HGPS cell (cell line): ENCODE measurements around the gene LRPPRC.

DNA sequence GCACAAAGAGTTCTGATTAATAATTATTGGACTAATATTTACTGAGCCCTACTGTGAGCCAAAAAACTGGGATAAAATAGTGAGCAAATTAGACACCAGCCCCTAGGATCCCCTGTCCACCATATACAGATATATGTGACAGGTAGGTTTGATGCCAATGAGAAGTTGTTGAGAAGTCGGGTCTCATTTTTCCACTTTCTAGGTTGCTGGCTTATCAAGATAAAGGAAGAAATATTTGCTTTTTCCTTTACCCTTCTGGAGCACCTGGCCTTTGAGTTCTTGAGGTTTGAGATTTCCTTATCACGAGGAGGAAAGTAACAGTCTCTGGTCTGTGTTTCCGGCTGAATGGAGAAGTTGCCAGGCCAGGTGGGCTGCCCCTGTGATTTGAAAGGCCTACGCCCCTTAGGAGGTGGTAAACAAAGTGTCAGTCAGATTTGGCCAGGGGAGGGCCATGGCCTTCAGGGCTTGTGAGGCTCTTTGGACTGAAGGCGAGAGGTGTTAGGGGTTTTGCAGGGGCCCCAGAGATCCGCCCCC lies 156.7 kb upstream of the HAAO start:
- RRBS: no CpG with 5 or more reads among the region's 6 CpGs

DNA sequence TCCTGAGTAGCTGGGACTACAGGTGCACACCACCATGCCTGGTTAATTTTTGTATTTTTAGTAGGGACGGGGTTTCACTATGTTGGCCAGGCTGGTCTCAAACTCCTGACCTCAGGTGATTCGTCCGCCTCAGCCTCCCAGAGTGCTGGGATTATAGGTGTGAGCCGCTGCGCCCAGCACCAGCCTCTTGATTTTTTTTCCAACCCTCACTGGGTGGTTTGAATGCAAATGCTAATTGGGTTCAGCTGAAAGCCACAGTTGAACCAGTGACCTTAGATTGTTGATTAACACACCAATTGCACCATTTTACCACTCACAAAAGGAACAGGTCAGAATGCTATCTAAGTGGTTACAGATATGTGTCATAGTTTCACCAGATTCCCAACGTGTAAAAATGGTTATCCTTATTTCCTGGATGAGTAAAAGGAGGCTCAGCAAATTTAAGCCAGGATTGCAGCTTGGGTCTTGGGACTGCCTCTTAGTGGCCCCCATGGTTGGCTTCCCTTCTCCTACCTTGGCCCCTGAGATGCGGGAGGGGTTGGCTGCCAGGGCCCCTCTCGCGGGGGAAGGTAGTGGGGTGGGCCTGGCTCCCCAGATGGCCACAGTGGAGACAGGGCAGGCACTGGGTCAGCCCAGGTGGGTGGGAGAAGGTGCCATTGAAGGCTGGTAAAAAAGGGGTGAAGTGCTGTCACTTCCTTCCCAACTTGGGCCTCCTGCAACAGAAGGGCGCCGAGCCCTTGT lies 164.8 kb upstream of the HAAO start:
- RRBS: no CpG with 5 or more reads among the region's 11 CpGs

GRCh38 chr2:43018034-43018658 lies 208.3 kb downstream of the ZFP36L2 start:
- RRBS: no CpG with 5 or more reads among the region's 8 CpGs

DNA sequence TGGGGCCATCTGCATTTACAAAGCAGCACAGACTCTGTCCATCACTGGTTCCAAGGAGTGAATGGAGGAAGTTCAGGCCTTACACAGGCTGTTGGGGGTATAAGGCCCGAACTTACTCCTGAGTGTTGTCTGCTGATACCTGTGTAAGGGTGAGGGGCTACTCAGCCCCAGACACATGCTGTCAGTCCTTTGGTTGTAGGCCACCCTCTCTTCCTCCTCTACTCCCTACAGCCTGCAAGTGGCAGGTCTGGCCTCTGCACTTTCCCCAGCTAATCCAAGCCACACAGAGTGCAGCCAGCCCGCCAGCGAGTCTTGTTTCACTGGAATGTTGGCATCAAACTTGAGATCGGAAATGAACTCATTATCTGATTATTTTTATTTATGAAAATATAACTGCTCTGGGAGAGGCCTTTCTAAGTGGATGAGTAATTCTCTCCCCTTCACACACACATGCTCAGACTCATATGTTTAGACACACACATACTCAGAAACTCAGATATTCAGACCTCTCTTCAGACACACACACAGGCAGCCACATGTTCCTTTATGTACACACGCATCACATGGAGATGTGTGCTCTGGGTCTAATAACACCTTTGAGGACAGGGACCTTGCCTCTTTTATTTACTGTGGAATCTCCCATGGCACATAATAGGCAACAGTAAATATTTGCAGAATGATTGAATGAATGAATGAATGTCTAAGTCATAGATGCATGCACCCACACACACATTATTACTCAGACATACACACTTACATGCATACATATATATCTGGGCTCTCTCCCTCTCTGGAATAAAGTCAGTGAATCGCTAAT lies 151.3 kb downstream of the ZFP36L2 start:
- RRBS: no CpG with 5 or more reads among the region's 6 CpGs

- RRBS: no CpG with 5 or more reads among the region's 7 CpGs
Observed at GRCh38 chr2:43084057-43084510, 142.3 kb downstream of the ZFP36L2 start.

GRCh38 chr2:43134363-43134968 lies 91.9 kb downstream of the ZFP36L2 start:
- RRBS: no CpG with 5 or more reads among the region's 20 CpGs

DNA sequence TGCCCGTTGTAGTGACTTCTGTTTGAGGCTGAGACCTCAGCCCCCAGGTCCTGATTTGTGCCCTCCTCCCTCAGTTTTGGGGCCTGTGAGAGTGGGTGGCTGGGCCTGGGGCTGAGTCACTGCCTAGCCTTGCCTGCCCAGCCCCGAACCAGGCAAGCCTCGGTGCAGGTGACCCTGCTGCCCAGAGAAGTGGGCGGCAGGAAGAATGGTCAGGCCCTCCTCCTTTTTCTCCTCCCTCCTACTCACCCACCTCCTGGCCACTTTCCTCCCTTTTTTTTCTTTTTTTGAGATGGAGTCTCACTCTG lies 66.6 kb downstream of the ZFP36L2 start:
- RRBS: no CpG with 5 or more reads among the region's 4 CpGs

GRCh38 chr2:43207347-43208020 lies 18.9 kb downstream of the ZFP36L2 start:
- RRBS: no CpG with 5 or more reads among the region's 4 CpGs

DNA sequence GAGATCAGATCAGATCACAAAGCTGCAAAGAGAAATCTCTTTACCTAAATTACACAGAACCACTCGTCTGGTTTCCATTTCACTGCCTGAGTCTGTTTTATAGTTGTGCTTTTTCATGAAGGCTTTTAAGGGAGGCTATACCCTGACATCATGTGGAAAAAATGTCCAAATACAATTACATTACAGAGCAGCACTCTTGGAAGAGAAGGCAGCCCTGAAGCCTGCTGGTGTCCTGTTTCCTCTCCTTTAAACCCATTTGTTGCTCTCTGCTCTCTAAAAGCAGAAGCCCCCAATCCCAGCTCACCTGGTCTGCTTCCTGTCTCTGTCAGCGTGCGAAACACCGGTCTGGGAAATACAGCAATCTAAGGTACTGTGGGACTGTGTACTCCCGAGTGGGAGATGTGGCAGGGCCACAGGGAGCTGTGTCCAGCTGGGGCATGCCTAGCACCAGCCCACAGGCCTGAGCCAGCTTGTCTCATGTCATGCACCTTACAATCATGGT lies 24.9 kb upstream of the ZFP36L2 start:
- RRBS: no CpG with 5 or more reads among the region's 5 CpGs

- RRBS: no CpG with 5 or more reads among the region's 7 CpGs
Observed at GRCh38 chr2:43345352-43346020, 119.1 kb upstream of the ZFP36L2 start.

- RRBS: no CpG with 5 or more reads among the region's 5 CpGs
Observed at GRCh38 chr2:43458134-43458654, 137.6 kb downstream of the THADA start.

DNA sequence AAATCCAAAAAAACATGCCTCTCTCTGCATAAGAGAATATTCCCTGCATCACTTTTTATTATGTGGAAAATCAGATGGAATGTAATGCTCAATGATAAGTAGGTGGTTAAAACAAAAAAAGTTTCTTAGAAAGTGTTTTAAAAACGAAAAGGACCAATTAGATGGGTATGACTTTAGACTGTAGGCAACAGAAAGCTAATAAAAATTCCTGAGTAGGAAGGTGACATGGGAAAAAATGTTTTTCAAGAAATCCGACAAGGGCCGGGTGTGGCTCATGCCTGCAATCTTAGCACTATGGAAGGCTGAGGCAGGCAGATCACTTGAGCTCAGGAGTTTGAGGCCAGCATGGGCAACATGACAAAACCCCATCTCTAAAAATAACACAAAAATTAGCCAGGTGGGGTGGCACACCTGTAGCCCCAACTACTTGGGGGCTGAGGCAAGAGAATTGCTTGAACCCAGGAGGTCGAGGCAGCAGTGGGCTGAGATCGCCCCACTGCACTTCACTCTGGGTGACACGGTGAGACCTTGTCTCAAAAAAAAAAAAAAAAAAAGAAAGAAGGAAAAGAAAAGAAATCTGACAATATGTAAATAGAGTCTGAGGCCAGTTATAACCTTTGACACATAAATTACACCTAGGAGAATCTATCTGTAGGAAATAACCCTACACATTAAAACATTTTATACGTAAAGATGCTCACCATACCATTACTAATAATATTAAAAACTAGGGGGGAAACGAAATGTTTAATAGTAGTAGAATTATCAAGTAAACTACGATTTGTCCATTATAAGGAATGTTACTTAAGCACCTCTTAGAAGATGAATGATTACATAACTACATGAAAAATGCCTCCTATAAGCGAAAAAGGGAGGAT lies 125.9 kb downstream of the THADA start:
- RRBS: no CpG with 5 or more reads among the region's 10 CpGs

- RRBS: no CpG with 5 or more reads among the region's 3 CpGs
Observed at GRCh38 chr2:43536993-43537588, 58.7 kb downstream of the THADA start.

DNA sequence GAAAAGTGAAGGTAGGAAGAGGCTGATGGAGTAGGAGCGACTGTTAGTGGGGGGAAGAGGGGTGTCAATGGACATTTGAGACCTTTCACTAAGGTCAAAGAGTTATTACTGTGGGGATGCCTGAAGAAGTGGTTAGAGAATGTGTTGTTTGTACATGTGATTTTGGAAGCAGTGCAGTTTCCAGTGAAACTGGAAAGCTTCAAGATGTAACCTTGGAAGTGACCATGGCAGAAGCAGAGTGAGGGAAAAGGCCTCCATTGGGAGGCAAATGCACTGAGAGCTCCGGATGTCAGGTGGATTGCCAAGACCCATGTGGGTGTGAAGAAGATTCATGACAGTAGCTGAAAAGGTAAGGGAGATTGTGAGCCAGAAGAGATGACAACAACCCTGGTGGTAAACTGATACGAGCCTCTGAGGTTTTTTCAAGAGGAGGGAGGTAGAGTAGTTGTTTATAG lies 6.2 kb downstream of the DYNC2LI1 start:
- RRBS: no CpG with 5 or more reads among the region's 3 CpGs

GRCh38 chr2:43844301-43844815 lies 5.6 kb downstream of the ABCG8 start:
- RRBS: no CpG with 5 or more reads among the region's 6 CpGs

DNA sequence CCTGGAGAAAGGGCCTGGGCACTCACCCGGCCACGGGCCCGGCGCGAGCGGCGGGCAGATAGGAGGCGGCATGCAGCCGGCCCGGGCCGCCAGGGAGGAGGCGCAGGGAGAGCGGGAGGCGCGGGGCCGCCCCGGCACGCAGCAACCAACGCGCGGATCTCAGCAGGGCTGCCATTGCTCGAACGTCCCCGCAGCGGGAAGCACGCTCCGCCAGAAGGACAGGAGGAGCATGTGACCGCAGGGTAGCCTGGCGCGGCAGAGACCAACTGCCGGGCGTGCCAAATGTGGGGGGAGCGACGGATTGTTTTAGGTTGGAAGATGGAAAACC lies at the start of gene LRPPRC:
LRPPRC (minus strand) TSS at position 217 of the 328 bp plus-strand sequence.
- RRBS: 1% methylated on average over 15 of the region's 34 CpGs

DNA sequence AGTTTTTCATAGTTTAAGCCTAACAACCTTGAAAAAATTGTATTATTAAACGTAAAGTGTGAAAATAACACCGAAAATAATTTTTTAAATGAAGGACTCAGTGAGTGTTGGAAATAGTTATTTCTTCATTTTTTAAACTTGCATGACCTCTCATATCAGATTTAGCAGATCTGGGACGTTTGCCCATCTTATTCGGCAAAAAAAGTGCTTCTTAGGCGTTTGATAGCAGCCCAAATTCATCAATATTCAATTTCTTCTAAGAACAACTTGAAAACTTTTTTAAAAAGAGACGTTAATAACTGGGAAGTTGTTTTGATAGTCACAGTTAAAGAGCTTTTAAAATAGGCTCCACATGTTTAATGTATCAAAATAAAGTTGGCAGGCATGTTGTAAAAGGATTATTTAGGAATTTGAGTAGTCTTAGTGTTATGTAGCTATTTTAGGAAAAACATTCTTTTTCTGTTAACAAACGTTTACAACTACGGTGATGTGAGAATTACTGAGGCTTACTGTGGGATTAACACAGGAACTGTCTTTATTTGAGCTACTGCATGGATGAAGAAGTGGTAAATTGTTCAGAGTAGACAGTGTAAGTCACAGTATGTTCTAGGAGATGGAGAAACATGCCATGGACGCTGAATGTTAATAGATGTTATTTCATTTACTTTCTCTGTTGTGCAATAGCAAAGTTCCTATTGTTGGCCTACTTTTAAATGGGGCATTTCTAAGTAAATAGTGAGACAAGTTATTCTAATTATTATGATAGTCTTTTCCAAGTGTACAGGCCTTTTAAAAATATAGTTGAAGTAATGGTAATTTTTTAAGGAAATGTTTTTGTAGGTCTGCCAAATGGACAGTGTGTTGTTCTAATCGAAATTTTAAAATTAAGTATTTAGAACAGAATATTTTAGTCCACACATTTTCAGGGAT lies 1.6 kb downstream of the PPM1B start:
- RRBS: no CpG with 5 or more reads among the region's 10 CpGs

DNA sequence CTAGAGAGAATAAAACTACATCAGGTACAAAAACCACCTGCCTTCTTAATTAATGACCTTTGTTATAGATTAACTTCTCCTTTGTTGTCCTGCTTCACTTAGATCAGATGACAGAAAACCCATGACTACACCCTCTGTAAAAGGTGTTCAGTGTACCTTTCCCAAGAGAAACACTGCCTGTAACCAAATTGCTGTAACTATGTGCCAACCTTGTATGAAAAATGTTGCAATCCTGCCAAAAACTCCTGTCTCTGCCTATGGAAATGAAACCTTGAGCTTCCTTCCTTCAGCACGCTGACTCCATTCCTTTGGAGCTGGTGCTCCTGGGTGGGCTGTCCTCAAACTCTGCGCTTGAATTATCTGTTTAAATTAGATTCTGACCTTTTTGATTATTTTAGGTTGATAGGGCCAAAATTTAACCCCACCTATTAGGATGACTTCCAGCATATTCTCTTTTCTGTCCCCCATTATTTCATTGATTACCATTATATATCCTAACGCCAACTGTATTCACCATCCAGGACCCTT lies 29.6 kb upstream of the SLC3A1 start:
- RRBS: no CpG with 5 or more reads among the region's 3 CpGs

- RRBS: no CpG with 5 or more reads among the region's 10 CpGs
Observed at GRCh38 chr2:44286740-44287198, 11.5 kb downstream of the SLC3A1 start.

DNA sequence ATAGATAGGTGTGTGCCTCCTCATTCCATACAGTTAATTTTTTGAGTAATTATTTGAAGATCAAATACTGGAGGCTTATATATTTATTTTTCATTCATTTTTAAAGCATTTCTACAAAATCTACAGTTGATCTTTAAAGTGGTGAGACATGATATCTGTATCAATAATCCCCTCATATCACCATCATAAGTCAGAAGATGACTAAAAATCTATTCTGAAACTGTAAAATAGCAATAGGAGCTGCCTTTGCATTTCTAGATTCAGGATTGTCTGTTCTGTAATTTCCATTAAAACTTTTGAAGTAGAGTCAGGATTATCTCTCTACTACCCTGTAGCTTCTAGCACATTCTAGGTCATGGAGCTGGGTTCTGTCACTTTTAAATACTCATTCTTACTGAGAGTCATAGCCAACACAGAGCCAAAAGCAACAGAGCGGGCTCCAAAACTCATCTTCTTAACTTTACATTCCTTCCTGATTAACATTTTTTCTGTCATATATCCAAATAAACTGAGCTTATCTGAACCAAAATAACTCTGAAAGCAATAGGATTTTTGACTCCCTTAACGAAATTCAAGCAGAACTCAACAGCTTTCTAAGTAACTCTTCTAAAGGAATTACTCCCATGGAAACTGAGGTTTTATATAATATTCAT lies 13.0 kb downstream of the PREPL start:
- RRBS: no CpG with 5 or more reads among the region's 2 CpGs